Right cardiac atrium (tissue), 1 donor: ENCODE measurements around a stretch of chr7.

- PRO-cap, result no peak
These were observed 112.6 kb downstream of the ICA1 start for GRCh38 chr7:8149354-8149784.

DNA sequence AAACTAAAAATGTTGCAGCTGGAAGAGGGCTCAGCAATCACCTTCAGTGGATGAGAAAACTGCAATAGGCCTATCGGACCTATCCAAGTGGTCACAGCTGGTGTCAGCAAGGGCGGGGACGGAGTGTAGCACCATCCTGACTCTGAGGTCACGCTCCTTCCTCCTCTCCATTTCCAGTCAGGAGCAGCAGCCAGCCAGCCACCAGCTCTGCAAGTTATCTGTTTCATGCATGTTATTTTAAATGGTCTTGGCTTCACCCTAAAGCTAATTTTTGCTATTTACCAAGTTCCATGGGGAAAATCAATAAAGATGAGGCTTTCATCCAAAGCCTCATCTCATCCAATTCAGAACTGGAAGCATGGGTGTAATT lies 49.4 kb downstream of the ICA1 start:
- PRO-cap, result no peak

DNA sequence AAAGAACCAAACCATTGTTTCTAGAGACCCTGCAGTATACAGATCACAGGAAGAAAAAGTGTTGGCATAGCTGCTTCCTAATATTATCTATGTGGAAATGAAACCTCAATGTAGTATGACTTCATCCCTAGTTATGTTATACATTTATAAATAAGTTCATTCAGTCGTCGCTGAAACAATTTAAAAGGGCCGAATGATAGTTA lies 867 bp upstream of the ICA1 start:
- PRO-cap, result no peak

- PRO-cap, result no peak
These were observed 81.8 kb upstream of the NXPH1 start for GRCh38 chr7:8351548-8352023.

DNA sequence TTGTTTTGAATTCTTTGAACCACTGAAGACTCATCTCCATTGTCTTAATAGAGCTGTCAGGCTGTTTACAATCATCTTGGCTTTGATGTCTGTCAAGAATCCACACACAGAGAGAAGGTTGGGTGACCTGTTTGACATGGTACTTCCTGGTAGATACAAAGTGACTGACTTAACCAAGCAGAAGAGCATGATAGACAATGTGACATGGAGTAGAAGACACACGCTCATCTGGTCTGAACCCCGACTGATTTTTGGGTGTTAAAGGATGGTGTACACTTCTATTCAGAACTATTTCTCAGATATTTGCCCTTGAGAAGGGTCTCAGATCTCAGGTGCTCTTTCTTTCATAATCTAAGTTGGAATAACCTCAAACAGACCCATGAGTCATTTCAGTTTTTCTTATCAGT lies 46.5 kb upstream of the NXPH1 start:
- PRO-cap, result no peak

- PRO-cap, result no peak
These were observed 46.6 kb downstream of the TMEM106B start for GRCh38 chr7:12257580-12258133.

- PRO-cap, result no peak
These were observed 5.2 kb upstream of the SCIN start for GRCh38 chr7:12565305-12565810.

DNA sequence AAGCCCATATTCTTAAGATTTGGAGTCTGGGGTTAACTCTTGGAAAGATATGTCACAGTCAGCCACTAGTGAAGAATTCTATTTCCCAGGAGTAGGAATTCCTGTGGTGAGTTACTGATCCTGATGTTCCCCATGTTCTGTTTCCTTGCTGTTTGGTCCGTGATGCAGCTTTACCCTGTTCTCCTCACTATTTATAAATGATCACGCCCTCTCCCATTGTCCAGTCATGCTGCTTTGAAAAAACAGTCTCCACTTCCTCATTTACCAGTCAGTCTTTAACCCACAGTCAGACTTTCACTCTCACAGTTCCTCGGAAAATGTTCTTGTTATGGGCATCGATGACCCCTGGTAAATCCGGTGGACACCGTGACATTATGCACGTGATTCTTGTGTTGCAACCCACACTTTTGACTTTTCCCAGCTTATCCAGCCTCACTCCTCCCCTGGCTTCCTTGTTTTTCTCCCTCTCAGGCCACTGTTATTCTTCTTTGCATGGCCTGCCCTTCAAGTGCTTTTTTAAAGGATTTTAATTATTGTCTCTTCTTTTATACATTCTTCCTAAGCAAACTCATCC lies 14.4 kb downstream of the SCIN start:
- PRO-cap, result no peak

DNA sequence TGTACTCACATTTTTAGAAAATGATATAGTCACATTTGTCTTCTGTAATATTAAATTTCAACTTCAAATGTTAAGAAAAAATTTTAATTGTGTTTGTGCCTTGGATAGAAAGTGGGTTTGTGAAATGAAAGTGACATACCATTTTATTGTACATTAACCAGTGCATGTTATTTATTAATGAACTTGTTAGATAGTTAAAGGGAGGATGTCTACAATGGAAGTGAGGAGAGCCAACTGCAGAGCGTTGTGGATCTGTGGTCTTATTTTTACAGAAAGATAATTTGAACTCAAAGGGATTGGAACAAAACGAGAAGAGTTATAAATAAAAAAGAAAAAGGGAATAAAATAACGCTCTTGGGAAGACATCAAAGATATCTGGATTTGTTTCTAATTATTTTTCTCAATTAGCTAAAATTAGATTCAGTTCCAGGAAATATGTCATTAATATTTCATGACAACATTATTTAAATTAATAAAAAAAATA lies 291.8 kb downstream of the ARL4A start:
- PRO-cap, result no peak

DNA sequence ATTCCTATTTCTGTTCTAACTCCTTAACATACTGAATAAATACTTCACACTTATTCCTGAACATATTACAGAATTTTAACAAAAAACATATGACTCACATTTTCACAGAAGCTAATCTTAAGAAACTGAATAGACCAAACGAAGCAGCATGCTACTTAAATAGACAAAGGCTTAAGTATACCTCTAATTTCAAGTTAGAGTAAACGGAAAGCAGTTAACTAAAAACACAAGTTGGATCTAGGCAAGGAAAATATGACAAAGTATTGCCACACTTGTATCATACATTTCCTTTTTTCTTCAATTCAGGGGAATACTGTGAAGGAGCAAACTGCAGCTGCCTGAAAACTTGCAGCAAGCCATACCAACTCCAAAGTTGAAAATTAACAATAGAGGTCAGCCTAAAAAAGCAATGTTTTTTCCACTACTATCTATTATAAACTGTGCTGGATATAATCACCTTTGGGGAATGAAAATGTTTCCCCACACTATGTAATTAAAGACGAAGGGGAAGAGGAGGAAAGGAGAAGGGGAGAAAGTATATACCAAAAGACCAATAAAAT lies 9.3 kb downstream of the ETV1 start:
- PRO-cap, result no peak

DNA sequence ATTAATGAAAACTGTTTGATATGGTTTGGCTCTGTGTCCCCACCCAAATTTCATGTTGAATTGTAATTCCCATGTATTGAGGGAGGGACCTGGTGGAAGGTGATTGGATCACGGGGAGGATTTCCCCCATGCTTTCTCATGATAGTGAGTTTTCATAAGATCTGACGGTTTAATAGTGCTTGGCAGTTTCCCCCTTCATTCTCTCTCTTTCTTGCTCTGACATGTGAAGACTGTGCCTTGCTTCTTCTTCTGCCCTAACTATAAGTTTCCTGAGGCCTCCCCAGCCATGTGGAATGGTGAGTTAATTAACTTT lies 248.6 kb upstream of the ETV1 start:
- PRO-cap, result no peak

- PRO-cap, result no peak
These were observed 231.0 kb downstream of the DGKB start for GRCh38 chr7:14671540-14671873.

DNA sequence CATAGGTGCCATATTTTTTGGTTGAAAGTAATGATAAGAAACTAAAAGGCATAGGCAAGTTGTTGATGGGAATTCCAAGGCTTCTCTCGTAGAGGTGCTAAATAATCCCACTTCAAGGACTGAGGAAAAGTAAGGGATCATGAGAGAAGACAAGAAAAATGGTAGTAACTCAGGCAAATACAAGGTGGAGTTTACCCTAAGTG lies 23.9 kb downstream of the AGMO start:
- PRO-cap, result no peak

- PRO-cap, result no peak
These were observed 2.5 kb downstream of the MEOX2 start for GRCh38 chr7:15683950-15684415.

- PRO-cap, result no peak
These were observed 2.1 kb downstream of the MEOX2 start for GRCh38 chr7:15684416-15684823.

GRCh38 chr7:15889473-15890019 lies 203.1 kb upstream of the MEOX2 start:
- PRO-cap, result no peak

DNA sequence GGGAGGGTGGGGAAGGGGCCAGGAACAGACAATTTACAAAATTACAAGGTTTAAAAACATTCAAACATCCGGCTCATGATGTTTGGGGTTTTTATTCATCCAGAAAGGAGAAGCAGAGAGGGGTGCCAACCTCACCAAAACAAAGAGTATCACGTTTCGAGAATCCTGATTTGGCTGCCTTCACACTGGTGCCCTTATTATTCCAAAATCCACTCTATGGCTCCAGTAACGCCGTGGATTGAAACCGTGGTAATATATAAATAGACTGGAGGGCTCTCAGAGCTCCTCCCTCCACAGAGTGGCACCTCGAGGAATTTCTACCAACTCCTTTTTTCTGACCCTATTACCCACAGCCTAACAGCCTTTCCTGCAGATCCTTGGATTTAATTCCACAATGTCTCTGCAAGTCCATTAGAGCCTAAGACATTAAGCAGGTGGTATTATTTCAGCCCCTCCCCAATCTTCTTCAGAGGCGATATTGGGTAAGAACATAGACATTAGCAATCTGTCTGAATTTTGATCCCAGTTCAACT lies 353.6 kb downstream of the CRPPA start:
- PRO-cap, result no peak

- PRO-cap, result no peak
These were observed 156.3 kb downstream of the CRPPA start for GRCh38 chr7:16264908-16265620.

- PRO-cap, result no peak
These were observed 10.0 kb downstream of the AGR2 start for GRCh38 chr7:16794798-16795287.

DNA sequence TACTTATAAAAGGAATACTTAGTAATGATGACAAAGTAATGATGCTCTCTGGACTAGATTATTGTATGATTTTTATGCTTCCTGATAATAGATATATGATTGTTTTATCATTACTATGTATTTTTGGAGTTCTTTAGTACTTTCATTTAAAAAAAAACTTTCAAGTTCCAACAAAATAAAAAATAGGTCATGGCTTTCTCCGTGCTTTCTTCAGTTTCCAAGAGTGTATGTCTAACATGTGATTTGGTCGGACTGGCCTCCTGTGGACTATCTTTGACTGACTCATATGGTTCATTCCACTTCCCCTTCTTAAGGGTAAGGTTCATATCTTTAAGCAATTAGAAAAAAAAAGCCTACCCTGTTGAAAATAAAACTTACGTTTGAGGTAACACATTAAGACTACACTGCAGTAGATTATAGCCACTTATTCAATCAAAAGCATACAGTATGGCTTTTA lies 112.8 kb upstream of the AHR start:
- PRO-cap, result no peak